Kidney epithelial cell (primary cell): Measurements from ENCODE around the genes MIP, PTGES3, LRP1 and INHBC.

DNA sequence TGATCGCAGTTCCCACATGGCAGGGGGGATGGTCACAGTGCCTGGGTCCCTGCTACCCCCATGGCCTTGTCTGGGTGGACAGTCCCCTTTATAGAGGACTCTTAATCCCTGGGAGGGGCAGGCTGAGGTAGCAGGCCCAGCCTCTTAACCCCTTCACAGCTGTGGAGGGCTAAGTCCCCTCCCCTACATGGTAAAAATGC, at the start of gene MIP:
MIP (minus strand) TSS at position 62 of the 200 bp plus-strand sequence.
- RAMPAGE, long total RNA = no peak
- RRBS = no CpG with 5 or more reads among the region's 1 CpG

DNA sequence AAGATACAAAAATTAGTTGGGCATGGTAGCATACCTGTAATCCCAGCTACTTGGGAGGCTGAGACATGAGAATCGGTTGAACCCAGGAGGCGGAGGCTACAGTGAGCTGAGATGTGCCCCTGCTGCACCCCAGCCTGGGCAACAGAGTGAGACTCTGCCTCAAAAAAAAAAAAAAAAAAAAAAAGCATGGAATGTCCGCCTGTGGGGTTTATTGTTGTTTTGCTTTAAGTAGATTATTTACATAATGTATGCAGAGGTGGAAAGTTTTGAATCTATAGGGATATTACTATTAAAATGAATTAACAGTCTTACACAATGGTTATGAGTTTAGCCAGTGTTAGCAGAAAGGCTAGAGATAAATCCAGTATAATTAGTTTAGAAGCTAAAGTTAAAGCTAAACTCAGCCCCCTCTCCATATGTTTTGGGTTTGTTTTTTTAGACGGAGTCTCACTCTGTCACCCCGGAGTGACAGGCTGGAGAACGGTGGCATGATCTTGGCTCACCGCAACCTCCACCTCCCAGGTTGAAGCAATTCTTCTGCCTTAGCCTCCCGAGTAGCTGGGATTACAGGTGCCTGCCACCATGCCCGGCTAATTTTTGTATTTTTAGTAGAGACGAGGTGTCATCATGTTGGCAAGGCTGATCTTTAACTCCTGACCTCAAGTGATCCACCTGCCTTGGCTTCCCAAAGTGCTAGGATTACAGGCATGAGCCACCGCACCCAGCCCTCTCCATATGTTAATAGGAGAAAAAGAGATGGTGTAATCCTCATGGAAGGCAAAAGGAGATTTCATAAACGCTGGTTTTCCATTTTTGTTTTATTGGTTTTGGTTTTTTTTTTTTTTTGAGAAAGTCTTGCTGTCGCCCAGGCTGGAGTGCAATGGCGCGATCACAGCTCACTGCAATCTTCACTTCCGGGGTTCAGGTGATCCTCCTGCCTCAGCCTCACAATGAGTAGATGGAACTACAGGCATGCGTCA, 8.5 kb downstream of the PTGES3 start:
- RAMPAGE, long total RNA = no peak
- RRBS = no CpG with 5 or more reads among the region's 17 CpGs

- RAMPAGE, long total RNA = no peak
- RRBS = 1% methylated on average over 21 of the region's 71 CpGs
Observed at GRCh38 chr12:56687713-56688419, at the start of gene PTGES3. TSS of gene PTGES3 (minus strand) at chr12:56688284.

- RAMPAGE, long total RNA = no peak
- RRBS = no CpG with 5 or more reads among the region's 4 CpGs
Observed at GRCh38 chr12:56941630-56942177, 7.5 kb upstream of the SDR9C7 start.

DNA sequence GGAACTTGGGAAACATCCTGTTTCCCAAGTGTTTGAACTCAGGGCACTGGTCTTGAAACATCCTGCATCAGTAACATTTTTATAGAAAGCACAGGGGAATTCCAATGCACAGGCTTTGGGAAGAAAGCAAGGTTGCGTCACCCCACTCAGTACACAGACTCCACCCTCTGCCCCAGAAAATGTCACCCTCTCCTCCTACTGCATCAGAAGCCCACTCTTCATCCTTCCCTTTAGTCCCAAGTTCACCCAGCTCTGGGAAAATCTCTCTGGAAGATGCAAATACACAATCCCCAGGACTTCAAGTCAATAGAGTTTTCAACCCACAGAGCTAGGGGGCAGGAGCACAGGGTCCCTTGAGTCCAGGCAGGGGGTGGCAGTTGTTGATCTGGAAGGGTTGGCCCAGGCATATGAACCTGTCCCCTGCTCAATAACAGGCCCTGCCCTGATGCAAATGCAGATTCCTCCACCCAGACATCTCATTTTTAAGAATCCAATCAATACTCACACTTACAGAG, 1.7 kb downstream of the RDH16 start:
- RAMPAGE, long total RNA = no peak
- RRBS = no CpG with 5 or more reads among the region's 1 CpG

DNA sequence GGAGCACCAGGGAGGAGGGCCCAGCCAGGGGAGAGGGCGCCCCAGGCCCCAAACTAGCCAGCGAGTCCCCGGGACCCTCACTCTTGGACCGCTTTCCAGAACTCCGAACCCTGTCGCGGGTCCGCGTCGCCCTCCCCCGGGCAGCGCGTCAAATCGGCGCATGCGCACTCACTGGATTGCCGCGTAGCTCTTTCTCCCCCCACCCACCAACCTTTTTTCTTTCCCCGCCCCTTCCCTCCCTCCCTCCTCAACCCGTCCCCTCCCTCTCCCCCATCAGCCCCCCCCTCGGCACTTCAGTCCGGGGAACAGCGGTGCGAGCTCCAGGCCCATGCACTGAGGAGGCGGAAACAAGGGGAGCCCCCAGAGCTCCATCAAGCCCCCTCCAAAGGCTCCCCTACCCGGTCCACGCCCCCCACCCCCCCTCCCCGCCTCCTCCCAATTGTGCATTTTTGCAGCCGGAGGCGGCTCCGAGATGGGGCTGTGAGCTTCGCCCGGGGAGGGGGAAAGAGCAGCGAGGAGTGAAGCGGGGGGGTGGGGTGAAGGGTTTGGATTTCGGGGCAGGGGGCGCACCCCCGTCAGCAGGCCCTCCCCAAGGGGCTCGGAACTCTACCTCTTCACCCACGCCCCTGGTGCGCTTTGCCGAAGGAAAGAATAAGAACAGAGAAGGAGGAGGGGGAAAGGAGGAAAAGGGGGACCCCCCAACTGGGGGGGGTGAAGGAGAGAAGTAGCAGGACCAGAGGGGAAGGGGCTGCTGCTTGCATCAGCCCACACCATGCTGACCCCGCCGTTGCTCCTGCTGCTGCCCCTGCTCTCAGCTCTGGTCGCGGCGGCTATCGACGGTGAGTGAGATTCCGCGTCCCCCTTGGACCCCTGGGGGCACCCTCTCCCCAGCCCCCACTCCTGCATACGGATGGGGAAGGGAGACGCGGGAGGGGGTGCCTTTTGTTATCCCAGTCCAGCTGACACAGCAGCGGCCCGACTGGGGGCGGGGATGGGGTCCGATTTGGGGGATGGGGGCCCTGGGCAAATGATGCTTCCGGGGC, at the start of gene LRP1:
LRP1 (plus strand) TSS at position 291 of the 1,043 bp plus-strand sequence.
- RAMPAGE, long total RNA = no peak
- RRBS = under 1% methylated on average over 13 of the region's 59 CpGs

- RAMPAGE, long total RNA = no peak
- RRBS = no CpG with 5 or more reads among the region's 9 CpGs
Observed at GRCh38 chr12:57133322-57133749, 5.1 kb downstream of the LRP1 start.

DNA sequence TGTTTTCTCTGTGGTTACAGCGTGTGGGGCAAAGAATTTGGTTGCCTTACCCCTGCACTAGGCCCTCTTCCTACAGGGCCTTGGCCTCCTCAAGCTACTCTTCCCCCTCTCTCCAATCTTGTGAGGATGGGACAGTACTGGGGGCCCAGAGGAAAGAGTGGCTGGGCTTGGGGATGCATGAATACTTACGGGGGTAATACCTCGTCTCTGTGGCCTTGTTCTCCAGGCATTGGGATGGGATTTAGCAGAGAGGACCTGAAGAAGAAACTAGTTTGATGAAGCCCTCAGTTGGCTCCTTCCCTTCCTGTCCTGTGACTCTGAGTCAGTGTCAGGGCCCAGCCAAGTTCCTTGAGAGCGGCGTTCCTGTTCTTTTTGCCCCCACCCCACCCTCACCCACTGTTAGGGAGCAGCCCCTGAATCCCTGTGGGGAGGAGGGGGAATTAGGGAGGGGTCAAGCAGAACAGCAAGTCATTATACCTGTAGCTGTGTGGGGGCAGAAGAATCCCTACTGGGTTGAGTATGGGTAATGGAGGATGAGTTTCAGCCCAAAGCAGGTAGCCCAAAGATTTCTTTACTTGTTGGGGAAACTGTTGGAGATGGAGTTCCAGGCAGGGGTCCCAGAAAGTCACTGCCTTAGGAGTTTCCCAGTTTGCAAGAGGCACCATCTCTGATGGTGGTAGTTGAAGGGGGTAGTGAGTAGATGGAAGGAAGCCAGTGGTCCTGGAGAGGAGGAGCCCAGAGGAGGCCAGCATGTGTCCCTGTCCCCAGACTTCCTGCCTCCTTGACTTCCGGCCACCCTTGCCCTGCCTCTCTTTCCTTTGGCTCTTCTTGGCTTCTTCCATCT, 24.5 kb downstream of the LRP1 start:
- RAMPAGE, long total RNA = no peak
- RRBS = no CpG with 5 or more reads among the region's 6 CpGs

DNA sequence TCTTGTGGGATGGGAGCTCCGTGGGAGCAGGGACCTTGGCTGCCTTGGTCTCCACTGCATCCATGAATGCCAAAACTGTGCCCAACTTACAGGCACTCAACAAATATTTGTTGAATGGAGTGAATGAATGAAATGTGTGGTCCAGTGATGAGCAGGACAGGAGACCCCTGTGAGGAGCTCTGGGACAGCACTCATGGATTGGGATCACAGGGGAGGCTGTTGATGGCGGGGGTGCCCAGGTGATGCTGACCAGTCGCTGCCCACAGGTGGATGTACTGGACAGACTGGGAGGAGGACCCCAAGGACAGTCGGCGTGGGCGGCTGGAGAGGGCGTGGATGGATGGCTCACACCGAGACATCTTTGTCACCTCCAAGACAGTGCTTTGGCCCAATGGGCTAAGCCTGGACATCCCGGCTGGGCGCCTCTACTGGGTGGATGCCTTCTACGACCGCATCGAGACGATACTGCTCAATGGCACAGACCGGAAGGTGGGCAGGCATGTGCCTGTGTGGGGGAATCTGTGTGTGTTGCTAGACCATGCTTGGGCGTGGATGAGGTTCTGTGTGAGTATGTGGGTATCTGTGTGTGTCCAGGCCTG, 32.4 kb downstream of the LRP1 start:
- RAMPAGE, long total RNA = no peak
- RRBS = 96% methylated on average over 7 of the region's 16 CpGs

DNA sequence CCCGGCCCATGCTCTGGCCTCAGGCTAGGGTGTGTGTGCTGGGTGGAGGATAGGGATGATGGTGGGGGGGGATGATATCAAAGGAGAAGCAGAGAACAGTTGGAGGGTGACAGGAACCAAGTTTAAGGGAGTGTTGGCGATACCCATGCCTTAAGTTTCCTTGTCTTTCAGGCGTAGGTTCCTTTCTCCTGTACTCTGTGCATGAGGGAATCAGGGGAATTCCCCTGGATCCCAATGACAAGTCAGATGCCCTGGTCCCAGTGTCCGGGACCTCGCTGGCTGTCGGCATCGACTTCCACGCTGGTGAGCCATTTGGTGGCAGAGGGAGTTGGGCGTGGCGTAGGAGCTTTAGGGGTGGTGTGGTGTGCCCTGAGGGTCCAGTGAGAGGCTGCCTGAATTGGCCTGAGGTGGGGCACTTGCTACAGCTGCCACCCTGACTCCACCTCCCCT, 33.4 kb upstream of the NXPH4 start:
- RAMPAGE, long total RNA = no peak
- RRBS = no CpG with 5 or more reads among the region's 10 CpGs

GRCh38 chr12:57199621-57200123, 16.9 kb upstream of the NXPH4 start:
- RAMPAGE, long total RNA = no peak
- RRBS = no CpG with 5 or more reads among the region's 9 CpGs

DNA sequence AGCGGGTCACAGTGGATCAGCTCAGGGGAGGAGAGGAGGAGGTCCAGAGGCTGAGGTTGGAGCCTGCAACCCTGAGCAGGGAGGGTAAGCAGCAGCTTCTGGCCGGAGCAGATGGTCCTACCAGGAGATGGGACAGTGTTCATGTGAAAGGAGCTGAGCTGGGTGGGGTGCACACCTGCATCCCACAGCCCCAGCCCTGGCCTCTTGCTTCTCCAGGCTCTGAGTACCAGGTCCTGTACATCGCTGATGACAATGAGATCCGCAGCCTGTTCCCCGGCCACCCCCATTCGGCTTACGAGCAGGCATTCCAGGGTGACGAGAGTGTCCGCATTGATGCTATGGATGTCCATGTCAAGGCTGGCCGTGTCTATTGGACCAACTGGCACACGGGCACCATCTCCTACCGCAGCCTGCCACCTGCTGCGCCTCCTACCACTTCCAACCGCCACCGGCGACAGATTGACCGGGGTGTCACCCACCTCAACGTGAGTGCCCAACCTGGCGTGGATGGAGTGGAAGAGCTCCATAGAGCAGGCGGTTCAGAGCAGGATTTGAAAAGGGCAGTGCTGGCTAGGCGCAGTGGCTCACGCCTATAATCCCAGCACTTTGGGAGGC, 10.2 kb upstream of the NXPH4 start:
- RAMPAGE, long total RNA = no peak
- RRBS = no CpG with 5 or more reads among the region's 22 CpGs

DNA sequence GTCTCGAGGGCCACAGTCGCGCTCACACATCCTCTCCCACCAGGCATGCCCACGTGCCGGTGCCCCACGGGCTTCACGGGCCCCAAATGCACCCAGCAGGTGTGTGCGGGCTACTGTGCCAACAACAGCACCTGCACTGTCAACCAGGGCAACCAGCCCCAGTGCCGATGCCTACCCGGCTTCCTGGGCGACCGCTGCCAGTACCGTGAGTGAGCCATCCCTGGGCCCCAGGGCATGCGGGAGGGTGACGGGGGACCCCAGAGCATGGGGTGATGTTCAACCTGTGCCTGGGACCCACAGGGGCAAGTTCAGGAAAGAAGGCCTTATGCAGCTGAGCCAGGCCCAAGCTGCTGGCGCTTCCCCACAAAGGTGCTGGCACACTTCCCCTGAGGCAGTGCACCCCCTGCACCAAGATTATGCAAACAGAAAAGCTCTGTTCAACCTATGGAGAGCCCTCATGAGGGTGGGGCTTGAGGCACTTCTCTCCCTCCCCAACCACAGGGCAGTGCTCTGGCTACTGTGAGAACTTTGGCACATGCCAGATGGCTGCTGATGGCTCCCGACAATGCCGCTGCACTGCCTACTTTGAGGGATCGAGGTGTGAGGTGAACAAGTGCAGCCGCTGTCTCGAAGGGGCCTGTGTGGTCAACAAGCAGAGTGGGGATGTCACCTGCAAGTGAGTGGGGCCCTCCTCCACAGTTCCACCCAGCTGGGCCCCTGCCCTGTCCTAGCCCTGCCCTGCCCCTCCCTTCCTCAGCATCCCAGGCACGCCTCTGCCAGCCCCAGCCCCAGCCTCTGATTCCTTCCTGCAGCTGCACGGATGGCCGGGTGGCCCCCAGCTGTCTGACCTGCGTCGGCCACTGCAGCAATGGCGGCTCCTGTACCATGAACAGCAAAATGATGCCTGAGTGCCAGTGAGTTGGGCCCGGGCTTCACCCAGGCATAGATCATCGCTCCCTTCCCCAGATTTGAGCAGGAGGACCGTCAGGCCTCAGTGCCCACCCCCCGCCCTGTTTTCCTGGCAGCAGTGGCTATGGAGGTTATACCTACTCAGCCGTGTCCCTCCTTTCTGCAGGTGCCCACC, 5.6 kb upstream of the NXPH4 start:
- RAMPAGE, long total RNA = no peak
- RRBS = 15% methylated on average over 4 of the region's 32 CpGs

DNA sequence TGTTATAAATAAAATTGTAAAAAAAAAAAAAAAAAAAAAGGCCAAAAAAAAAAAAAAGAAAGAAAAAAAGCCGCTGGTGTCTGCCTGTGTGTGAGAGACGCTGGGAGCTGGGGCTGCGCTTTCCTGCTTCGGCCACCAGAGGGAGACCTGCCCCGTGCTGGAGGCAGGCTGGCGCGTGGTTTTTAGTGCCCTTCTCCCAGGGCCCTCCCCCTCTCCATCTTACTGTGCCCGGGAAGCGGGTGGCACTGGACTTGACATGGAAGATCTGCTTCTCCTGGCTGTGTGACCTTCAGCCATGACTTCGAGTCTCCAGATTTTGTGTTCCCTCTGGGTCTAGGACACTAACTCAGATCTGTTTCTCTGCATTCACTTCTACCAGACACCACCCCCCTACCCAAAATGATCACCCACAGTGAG, 3.3 kb upstream of the NXPH4 start:
- RAMPAGE, long total RNA = no peak
- RRBS = no CpG with 5 or more reads among the region's 10 CpGs

- RAMPAGE, long total RNA = no peak
- RRBS = no CpG with 5 or more reads among the region's 17 CpGs
Observed at GRCh38 chr12:57232317-57232954, 2.9 kb downstream of the SHMT2 start.

GRCh38 chr12:57242017-57242991, 5.4 kb upstream of the NDUFA4L2 start:
- RAMPAGE, long total RNA = no peak
- RRBS = under 1% methylated on average over 15 of the region's 52 CpGs

DNA sequence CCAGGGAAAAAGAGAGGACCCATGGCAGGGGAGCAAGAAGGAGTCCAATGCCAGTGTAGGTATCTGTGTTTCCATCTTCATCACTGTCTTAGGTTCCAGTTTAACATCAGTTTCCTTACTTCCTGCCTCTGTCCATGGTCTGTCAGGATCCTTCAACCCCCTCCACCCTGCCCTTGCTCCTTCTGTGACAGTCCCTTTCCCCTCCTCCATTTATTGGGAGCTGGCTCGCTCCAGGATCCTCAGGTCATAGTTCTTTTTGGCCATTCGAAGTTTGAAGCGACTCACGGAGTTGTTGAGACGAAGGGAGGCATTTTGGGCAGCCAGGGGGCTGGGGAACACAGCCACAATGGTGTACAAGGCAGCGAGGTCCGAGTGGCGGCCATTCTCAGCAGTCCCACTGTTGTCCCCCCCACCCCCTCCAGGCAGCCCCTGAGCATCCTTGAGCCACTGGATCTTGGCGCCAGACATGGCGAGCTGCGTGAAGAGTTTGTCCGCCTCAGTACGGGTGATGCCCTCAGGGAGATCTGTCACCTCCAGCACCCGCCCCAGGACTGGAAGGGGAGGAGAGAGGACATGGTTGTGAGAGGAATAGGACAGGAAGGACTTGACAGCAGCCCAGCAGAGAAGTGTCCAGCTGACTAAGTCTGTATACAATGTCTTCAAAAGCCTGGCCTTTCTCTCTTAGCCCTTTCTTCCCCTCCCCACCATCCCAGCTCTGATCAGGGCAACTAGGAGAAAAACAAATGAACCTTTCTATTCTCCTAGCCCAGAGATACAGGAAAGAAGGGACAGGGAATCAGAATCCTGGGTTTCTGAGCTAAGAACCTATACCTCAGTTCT, 3.8 kb upstream of the STAC3 start:
- RAMPAGE, long total RNA = no peak
- RRBS = no CpG with 5 or more reads among the region's 14 CpGs

- RAMPAGE, long total RNA = no peak
- RRBS = no CpG with 5 or more reads among the region's 4 CpGs
Observed at GRCh38 chr12:57299774-57300490, 48.9 kb upstream of the STAC3 start.

- RAMPAGE, long total RNA = no peak
- RRBS = no CpG with 5 or more reads among the region's 9 CpGs
Observed at GRCh38 chr12:57434314-57435231, at the start of gene INHBC. TSS of gene INHBC (plus strand) at chr12:57434784.

DNA sequence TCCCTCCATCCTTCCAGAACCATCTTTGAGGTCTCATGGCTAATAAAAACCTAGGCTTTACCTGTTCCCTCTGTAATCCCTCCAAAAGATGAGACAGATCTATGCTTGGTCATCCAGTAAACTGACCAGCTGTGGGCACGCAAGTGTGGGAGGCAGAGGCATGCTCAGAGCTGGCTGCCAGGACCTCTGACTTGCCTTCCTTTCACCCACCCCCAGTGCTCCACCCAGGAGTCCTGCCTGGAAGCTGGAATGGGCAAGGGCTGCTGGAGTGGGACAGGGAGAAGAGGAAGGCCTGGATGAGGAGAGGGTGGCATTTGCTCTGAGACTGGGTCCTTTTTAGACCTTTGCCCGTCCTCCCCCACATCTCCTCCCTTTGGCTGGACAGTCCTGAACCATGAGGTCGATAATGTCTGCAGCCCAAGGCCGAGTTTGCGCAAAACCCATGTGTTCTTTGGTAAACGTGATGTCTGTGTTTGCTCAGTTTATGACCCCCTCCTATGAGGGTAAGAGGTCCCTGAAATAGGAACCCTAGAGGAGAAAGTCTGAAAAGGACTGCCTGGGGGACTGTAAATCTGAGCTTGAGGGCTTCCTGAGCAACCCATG, 3.9 kb upstream of the INHBE start:
- RAMPAGE, long total RNA = no peak
- RRBS = no CpG with 5 or more reads among the region's 6 CpGs